Mesothelial cell of epicardium (in vitro differentiated cells): Measurements from ENCODE around the genes ARR3 and DMRTC1.

GRCh38 chrX:67544716-67545892 lies 1.3 kb downstream of the AR start:
- PRO-cap, result no peak

DNA sequence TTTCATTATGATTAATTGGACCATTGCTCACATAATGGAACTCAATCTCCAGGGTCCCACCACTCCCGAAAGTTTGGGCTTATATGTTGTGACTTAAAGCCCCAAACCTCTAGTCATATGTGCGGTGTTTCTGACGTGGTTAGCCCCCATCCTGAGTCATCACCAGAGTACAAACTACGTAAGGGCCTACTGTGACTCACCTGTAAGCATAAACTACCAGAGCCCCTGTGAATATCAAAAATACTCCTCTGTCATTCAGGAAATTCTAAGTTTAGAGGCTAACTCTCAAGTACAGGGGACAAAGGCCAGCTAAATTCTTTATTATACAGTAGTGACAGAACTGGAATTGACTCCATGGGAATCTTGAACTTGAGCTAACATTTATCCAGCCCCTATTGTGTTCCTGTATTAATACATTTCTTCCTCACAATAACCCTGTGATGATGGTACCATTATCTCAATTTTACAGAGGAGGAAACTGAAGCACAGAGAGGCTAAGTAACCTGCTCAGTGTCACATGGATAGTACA lies 5.5 kb downstream of the YIPF6 start:
- PRO-cap, result no peak

GRCh38 chrX:68538642-68539189 lies 39.9 kb downstream of the YIPF6 start:
- PRO-cap, result no peak

- PRO-cap, result no peak
These were observed 49.7 kb downstream of the STARD8 start for GRCh38 chrX:68697050-68697712.

- PRO-cap, result no peak
These were observed 1.9 kb downstream of the EFNB1 start for GRCh38 chrX:68830450-68831390.

DNA sequence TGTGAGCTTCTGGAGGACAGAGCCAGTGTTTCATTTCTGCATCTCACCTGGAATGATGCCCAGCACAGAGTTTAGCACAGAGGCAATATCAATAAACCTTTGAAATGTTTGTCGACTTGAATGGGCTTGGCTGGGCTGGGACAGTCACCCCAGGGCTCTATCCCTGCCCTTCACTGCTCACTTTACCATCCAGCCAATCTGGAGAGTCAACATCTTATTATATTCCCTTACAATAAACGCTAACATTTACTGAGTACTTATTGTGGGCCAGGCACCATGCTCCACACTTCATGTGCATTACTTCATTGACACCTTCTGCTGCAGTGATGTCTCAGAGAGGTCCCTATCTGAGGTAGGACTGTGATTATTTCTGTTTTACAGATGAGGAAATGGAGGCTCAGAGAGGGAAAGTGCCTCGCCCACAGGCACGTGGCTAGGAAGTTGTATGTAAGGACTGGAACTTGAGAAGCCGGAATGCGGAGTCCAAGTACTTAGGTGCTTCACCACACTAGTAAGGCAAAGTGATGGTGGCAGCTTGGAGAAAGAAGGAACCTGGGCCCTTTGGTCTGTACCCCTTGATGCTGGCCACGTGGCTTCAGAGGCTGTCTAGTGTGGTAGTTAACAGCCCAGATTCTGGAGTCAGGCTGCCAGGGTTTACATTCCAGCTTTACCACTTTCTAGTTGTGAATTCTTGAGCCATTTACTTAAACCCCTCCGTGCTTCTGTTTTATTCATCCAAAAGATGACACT lies 19.6 kb downstream of the EFNB1 start:
- PRO-cap, result no peak

- PRO-cap, result no peak
These were observed 120.1 kb upstream of the PJA1 start for GRCh38 chrX:69285168-69286021.

- PRO-cap, result no peak
These were observed 2.2 kb downstream of the NALF2 start for GRCh38 chrX:69506329-69506741.

DNA sequence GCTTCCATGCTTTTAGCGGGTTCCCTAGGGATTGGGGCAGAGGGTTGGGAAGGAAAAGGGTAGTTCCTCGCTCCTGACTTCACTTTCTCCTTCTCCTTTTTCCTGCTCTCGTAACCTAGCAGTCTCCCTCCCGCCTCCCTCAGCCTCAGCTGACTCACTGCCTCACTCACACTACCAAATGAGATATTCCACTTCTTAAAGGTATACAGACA lies 3.1 kb downstream of the NALF2 start:
- PRO-cap, result no peak

DNA sequence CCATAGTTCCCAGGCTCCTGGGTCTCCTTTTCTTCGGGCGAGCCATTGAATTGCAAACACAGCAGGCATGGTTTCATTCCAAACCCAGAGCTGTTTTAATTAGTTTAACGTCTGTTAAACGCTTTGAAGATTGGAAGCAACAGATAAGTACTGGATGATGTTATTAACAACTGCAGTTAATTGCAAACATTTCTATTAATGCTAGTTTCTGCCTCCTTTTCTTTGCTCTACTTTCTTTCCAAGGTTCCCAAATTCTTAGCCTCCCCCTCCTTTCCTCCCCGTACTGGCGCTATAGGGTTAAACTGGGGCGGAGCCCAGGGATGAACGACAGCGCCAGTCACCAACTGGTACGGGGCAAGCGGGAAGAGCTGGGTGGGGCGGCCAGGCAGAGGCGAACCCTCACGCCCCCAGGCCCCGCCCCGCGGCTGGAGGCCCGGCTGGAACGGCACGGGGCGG lies 359 bp upstream of the EDA start:
- PRO-cap, result no peak

- PRO-cap, result no peak
These were observed 2.4 kb downstream of the IGBP1 start for GRCh38 chrX:70135603-70136096.

GRCh38 chrX:70267958-70268480 lies at the start of gene ARR3:
TSS of gene ARR3 (plus strand) at chrX:70268334.
- PRO-cap, result no peak

DNA sequence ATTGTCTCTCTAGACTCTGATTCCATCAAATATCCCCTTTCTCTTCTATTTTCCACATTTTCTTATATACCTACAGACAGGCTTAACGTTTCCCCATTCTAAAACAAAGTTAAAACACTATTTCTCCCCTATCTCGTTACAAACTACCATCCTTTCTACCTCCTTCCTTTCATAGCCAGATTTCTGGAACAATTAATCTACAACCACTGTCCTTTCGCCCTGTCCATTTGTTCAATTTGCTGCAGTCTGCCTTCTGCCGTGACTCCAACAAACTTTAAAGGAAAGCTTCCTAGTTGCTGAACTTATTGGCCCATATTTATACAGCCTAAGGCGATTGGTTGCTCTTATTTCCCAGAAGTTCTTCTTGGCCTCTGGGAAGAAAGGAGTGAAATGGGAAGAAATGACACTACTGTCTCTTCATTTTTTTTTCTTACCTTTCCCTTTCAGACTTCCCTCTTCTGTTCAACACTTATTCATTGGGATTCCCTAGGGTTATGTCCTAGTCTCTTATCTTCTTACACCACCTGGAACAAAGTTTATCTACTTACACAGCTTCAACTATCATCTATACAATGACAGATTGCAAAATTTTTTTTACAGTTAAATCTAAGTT lies 68.2 kb downstream of the SNX12 start:
- PRO-cap, result no peak

DNA sequence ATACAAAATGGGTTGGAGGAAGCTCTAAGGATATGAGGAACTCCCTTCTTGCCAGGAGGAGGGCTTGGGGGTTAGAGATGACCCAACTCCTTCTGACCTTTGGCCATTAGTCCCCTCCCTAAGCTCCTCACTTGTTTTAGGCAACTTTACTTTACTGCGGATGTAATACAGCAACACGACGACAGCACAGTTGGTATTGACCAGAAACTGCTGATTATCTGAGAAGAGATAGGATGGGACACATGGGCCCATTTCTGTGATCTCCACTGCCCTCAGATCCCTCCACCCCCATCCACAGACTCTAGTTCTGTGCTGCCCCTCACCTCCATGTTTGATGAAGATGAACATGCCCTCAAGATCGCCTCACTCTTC lies 345 bp downstream of the CXorf65 start:
- PRO-cap, result no peak

- PRO-cap, result no peak
These were observed 26.7 kb downstream of the NLGN3 start for GRCh38 chrX:71171193-71171953.

- PRO-cap, result no peak
These were observed 24.9 kb upstream of the GJB1 start for GRCh38 chrX:71198054-71198576.

GRCh38 chrX:72168734-72169581 lies 12.6 kb upstream of the PIN4 start:
- PRO-cap, result no peak

DNA sequence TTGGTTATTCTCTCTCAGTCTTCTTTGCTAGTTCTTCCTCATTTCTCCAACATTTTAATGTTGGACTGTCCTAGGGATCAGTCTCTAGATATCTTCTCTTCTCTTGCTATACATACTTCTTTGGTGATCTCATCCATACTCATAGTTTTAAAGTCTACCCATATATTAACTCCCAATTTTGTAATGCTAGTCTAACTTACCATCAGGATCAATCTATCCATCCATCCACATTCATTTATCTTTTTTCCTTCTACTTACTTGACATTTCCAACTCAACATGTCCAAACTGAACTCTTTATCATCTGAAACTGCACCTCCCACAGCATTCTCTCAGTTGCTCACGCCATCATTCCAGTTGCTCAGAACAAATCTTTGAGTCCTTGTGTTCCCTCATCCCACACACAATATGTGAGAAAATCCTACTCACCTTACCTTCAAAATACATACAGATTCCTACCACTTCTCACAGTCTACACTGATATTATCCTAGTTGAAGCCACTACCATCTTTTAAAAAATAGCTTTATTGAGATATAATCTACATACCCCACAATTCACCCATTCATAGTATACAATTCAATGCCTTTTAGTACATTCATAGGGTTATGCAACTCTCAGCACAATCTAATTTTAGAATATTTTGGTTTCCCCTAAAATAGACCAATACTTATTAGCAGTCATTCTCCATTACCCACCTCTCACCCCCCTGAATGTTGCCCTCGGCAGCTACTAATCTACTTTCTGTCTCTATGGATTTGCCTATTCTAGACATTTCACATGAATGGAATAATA lies 94.6 kb upstream of the CITED1 start:
- PRO-cap, result no peak

DNA sequence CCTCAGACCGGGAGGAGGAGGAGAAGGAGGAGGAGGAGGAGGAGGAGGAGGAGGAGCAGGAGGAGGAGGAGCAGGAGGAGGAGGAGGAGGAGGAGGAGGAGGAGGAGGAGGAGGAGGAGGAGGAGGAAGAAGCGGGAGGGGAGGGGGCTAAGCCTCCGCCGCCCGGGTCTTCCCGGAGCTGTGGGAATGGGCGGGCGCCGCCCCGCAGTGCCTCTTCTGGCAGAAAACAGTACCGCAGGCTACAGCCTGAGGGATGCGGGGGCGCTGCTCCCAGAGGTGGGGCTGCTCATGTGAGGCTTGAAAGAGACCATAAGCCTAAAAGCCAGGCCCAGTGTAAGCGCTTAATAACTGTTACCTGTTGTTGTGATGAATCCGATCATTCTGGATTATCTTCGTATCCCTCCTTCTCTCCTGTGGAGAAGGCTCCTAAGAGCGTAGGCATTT lies at the start of gene DMRTC1:
TSS of gene DMRTC1 (minus strand) at position 89 of the 444 bp plus-strand sequence.
- PRO-cap, result no peak

- PRO-cap, result no peak
These were observed 287.3 kb downstream of the CHIC1 start for GRCh38 chrX:73850195-73850895.